ENCODE results near the genes MRPS23 and SRSF1.

DNA sequence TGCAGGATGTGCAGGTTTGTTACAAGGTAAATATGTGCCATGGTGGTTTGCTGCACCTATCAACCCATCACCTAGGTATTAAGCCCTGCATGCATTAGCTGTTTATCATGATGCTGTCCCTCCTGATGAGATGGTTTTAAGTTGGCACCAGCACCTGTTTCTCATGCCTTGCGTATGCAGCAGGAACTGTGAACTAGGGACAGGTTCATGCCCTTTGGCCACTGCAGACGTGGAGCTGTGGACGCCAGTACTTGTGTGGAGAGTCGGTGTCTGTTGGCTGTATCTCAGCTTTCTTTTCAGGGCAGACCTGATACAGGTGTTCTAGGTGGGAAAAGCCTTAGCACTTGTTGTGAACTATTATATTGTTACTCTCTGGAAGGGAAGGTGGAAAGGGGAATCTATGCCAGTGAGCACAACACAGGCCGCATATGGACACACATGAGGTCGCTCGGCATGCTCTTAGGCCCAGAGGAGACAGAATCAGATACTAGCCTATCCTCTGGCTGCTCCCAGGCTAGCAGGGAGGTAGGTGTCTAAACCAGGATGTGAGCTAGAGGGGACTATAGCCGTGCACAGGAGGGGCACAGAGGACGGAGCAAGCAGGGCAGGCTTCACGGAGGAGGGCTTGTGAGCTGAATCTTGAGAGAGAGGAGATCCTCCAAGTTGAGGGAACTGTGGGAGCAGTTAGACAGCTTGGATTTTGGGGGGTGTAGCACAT lies 22.6 kb downstream of the MSI2 start:
- PRO-cap, 2 experiments = no peak in any of the 2 experiments

- PRO-cap, 2 experiments = no peak in any of the 2 experiments
These were observed 28.2 kb downstream of the MSI2 start for GRCh38 chr17:57284466-57284901.

- PRO-cap, 2 experiments = no peak in any of the 2 experiments
These were observed 28.6 kb downstream of the MSI2 start for GRCh38 chr17:57284902-57285332.

DNA sequence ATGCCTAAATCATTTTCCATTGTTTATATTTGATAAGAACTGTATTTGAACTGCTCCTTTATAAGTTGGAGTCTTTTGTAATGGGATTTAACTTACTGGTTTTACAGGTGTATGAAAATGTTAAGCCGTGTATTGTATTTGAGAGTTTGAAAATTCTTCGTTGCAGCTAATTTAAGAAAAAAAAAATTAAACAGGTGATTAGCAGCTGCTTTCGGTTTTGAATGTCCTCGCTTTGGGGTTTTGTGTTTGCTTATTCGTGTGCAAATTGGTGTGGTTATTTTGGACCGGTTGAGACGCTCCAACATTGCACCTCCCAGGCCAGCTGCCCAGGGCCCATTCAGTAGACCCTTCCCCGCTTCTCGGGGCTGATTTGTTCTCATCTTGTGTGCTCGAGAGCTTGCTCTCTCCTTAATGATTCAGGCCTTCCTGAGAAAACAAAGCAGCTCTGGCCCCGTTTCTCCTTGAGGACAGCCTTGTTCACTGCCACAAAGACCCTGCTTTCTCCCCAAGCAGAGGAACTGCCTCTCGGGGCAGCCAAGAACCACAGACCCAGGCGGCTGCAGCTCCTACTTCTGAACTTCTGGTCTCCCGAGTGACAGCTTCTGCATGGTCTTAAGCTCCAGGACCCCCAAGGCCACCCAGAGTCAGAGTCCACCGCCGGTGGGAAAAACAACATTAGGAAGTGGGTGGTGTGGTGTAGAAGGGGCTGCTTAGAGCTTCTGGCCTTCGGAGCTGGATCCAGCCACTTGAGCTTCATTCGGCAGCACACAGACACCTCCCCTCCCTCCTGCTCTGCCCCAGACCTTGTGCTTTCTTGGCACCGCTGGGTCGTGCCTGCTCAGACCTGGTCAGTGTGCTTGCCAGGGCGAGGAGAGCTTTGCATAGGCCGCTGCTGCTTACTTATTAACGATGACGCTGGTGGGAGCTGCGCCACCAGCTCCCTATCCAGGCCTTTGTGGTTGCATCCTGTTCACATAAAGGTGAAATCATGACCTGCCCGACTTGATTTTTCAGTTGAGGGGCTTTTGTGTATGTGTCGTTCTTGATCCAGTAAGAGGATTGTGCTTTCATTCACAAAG lies 100.7 kb downstream of the MSI2 start:
- PRO-cap, 2 experiments = no peak in any of the 2 experiments

GRCh38 chr17:57369840-57370748 lies 113.8 kb downstream of the MSI2 start:
- PRO-cap, 2 experiments = no peak in any of the 2 experiments

GRCh38 chr17:57407204-57407854 lies 151.0 kb downstream of the MSI2 start:
- PRO-cap, 2 experiments = no peak in any of the 2 experiments

GRCh38 chr17:57550551-57550955 lies 194.5 kb downstream of the CCDC182 start:
- PRO-cap, 2 experiments = no peak in any of the 2 experiments

- PRO-cap, 2 experiments = no peak in any of the 2 experiments
These were observed 145.0 kb downstream of the CCDC182 start for GRCh38 chr17:57600112-57600435.

DNA sequence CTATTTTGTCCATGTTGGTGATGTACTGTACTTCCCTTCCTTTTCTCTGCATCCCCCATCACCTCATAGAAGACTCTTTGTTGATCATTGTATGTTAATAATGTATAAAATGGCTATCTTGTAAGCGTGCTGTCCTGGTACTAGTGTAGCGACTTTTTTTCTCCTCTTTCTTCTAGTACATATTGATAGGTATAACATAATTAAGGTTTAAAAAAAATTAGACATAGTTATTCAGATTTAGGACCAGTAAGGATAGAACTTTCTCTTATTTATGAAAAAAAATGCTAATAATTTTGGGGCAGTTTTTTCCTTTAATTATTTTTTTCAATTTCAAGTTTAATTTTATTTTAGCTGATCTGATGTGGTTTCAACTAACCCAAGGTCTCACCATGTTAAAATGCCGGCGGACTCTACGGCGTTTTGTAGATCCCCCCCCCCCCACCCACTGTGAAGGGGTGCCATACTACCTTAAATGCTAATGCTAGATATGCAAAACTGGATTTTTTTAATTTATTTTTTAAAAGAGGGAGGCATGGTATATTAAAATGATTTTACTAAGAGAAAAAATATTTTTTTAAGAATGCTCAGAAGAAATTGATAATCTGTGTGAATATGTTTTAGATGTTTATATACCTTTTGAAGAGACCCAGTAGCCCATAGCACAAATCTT lies 63.1 kb downstream of the CCDC182 start:
- PRO-cap, 2 experiments = no peak in any of the 2 experiments

GRCh38 chr17:57849917-57851013 lies at the start of gene MRPS23:
Gene MRPS23, minus strand, starts transcription at chr17:57850044.
- PRO-cap, 2 experiments = peak in 2 of 2 experiments; most common plus-strand start chr17:57850274 (in 2); most common minus-strand start chr17:57850044 (in 2)

GRCh38 chr17:57862855-57863357 lies 13.1 kb upstream of the MRPS23 start:
- PRO-cap, 2 experiments = no peak in any of the 2 experiments

DNA sequence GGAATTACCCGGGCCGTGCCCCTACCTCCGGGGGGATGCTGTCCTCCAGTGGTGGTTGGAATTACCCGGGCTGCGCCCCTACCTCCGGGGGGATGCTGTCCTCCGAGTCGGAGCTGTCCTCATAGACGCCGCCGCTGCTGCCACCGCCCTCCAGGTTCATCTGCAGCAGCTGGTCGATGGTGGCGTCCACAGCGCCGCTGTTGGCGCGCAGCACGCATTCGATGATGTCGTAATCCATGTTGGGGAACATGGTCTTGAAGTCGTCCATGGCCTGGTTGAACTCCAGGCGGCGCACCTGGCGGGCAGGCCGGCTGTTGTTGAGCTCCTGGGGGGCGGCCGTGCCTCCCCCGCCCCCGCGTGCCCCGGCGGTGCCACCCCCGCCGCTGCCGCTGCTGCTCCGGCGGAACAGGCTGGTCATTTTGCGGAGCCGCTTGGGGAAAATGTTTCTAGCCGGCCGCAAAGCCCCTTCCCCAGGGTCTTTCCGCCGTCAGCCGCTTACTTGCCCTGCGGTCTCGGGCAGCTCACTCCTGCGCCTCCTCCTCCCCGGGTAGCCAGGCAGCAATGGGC lies 35.4 kb upstream of the MRPS23 start:
- PRO-cap, 2 experiments = no peak in any of the 2 experiments

- PRO-cap, 2 experiments = peak in 2 of 2 experiments; most common plus-strand start chr17:57895638 (in 2); most common minus-strand start chr17:57895475 (in 1)
These were observed 45.6 kb upstream of the MRPS23 start for GRCh38 chr17:57895038-57896165.

- PRO-cap, 2 experiments = no peak in any of the 2 experiments
These were observed 38.1 kb downstream of the CUEDC1 start for GRCh38 chr17:57916963-57917687.

DNA sequence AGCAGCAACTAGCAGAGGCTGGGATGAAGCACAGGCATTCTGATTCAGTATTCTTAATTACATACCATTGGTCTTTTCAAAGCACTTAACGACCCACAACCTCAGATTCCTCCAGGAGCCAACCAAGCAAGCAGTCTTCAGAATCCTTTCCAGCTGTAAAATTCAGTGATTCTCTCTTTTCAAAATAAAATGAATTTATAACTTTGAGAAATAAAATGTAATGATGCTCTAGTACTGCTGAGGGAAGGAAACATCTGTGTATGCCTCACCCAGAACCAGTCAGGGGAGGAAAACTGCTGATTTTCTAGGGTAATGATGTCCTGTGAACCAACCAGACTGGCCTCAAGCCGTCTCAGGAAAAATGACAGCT lies 9.1 kb downstream of the CUEDC1 start:
- PRO-cap, 2 experiments = no peak in any of the 2 experiments

DNA sequence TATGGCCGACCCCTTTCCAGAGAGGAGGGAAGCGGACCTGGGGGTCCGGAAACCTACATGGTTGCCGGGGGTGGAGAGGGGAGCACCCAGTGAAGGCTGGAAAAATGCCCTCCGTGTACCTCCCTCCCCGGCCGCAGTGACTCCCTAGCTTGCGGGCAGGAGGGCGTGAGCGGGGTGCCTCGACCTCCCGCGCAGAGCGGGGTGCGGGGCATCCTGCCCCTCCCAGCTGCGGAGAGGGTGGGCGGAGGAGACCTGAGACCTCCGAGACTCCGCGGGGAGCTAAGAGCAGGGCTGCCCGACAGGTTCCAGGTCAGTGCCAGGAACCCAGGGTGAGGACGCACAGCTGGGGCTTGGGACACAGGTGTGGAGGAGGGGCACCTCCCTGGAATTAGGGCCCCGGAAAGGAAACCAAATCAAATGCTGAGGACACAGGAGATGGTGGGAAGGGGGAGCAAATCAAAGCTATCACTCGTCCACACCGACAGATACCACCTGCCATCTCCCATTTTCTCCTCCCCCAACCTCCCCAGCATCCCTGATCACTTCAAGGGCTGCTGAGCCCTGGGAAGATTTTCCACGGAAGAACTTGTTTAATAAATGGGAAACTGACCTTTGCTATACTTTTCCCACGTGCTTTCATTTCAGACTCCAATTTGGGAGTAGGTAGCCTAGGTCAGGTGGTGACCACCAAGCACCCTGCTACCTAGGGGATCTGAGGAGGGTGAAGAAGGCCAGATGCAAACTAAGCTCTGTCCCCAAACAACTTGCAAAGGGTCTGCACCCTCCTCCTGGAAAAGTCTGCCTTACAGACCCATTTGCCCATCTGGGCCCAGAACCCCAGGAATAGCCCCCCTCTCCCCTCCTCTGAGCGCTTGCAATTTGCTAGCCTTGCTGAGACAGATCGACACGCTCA lies 570 bp upstream of the CUEDC1 start:
- PRO-cap, 2 experiments = peak in 1 of 2 experiments; most common minus-strand start position 281 of the sequence (in 1)

- PRO-cap, 2 experiments = no peak in any of the 2 experiments
These were observed 3.5 kb upstream of the VEZF1 start for GRCh38 chr17:57991313-57992233.

GRCh38 chr17:58006862-58007889 lies at the start of gene SRSF1:
Gene SRSF1, minus strand, starts transcription at chr17:58007246.
- PRO-cap, 2 experiments = peak in 2 of 2 experiments; most common plus-strand start chr17:58007751 (in 2); most common minus-strand start chr17:58007627 (in 2)

GRCh38 chr17:58219842-58220271 lies 802 bp upstream of the MKS1 start:
- PRO-cap, 2 experiments = no peak in any of the 2 experiments

GRCh38 chr17:58313970-58314665 lies 14.5 kb downstream of the TSPOAP1 start:
- PRO-cap, 2 experiments = no peak in any of the 2 experiments

Measured in right ventricle myocardium (tissue), 1 donor.